Measurements from ENCODE around the genes ELF3 and CHIT1.

GRCh38 chr1:201912852-201913432 is 24.2 kb downstream of the SHISA4 start:
- PRO-cap, result no peak

DNA sequence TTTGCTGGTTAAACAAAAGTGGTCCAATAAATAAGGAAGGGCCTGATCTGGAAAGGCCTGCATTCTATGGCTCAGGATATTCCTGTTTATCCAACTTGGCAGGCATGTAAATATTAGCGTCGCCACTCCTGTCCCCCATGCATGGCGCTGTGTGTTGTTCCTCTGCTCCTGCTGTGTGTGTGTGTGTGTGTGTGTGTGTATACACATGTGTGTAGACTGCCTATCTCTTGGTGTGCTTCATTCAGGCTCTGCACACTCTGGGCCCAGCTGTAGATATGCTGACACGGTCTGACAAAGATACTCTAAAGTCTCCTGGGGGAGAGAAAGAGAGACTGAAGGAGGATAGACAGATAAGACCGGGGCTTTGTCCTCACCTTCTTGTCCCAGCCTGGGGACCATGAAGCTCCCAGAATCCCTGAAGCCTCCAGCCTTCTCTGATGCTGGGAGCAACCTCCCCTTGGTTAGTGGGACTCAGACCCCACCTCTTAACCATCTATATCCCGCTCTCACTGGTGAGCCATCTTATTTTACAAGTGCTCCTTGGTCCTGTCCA is 6.7 kb downstream of the LMOD1 start:
- PRO-cap, result no peak

DNA sequence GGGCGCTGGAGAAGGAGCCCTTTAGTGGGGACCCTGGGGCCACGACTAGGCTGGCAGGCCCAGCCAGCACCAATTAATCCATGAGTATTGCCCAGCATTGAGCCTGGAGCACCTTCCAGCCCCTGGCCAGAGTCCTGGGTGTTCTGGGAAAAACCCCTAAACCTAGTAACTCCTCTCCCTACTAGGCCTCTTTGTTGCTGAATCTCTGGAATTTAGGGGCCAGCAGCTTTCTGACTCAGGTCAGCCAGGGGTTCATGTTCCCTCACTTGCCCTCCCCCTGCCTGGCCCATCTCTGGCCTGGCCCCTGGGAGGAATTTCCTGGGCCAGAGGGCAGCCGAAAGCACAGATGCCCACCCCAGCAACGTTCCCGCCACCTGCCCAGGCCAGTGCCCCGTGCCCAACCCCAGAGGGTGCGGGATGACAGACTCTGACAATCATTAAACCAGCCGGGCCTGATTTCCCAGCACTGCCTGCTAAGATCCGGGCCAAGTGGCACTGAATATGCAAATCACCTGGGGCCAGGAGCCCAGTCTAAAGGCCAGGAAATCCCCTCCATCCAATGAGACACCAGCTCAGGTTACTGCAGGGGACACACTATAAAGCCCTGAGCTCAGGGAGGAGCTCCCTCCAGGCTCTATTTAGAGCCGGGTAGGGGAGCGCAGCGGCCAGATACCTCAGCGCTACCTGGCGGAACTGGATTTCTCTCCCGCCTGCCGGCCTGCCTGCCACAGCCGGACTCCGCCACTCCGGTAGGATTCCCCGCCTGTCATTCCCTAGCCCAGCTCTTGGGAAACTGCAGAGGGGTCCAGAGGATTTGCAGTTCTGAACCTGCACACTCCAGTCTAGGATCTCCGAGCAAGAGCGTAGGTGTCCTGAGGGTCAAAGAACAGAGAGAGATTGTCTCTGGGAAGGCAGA is at the start of gene ELF3:
TSS of gene ELF3 (plus strand) at position 630 of the 916 bp plus-strand sequence.
- PRO-cap, result no peak

DNA sequence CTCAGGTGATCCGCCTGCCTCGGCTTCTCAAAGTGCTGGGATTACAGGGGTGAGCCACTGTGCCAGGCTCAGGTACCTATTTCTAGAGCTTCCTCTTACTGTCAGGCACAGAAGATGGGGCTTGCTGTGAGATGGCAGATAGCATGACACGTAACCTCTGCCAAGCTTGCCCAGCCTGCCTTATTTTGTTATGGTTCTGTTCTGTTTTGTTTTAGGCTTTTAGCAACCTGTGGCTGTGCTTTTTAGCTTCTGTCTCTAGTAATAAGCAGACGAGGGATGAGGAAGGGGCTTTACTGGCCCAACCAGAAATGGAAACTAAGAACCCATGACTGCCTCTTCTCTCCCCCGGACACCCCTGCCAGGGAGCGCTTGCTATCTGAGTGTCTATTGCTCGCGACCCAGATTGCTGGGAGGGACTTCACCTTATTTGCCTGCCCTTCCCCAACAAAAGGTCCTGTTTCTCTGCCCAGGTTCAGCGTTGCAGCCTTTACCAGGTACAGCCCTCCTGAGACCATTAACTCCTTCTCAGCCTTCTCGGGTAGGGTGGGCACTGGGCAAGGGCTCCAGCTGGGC is 13.6 kb upstream of the LGR6 start:
- PRO-cap, result no peak

GRCh38 chr1:202184693-202185329 is 8.8 kb upstream of the LGR6 start:
- PRO-cap, result no peak

DNA sequence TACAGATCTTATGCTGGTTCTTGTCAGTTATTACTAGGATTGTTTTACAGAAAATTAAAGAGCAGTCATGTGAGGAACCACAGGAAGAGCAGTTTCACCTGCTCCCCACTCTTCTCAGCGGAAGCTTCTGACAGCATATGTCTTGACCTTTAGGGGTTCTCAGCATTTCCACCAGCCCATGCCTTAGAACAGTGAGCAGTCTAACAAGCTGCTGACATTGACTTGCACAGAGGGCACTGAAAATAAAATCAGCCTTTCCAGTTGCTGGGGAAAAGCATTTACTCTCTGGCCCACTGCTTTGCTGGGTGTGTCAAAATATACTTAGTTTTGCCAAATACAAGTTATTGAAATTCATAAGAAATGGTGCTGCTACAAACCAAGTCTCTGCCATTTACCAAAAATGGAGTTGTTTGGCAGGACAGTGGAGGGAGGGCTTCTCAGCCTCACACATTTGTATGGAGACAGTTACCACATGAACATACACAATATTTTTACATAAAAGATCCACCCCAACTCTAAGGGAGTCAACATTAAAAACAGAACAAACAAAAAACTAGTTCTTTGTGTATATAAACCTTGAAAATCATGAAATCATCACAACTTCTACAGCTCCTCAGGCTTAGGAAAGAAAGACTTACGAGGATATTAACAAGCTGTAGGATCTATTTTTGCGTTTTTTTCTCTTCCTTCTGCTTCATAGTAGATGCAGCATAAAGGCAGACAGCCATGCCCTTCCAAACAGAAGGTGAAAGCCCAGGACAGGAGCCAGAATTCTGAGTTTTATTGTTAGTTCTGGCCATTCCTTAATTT is 144.1 kb downstream of the SYT2 start:
- PRO-cap, result no peak

DNA sequence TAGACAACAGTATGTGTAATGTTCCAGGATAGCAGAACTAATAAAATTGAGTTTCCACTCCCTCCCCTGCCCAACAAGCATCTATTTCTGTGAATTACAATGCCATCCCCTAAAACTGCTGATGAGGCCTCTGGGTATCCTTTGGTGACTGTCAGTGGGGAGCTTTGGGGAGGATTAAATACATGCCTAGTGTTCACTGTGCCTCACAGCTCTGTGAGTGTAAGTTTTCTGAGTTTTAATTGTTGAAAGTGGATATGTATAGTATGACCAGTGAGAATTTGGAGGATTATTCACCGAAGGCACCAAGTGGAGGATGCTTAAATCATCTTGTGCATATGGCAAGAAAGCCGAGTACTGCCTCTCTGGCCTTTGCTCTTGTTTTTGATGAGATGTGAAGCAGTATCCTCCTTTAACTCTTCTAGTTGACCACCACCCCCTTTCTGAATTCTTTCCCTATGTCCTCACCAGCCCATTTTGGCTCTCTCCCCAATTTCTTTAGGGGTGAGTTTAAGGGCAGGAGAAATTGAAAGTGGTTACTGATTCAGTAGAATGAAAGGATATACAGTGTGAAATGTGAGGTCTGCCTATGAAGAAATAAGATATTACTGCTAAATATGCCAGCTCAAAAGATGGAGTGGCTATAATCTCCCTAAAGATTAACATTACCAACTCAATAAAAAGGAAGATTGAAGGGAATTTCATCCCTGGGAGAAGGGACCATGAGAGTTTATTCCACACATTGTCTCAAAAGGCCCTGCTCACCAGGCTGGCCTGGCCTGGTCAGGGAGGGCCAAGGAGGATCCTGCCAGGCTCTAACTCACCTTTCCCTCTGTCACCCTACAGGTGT is 130.4 kb downstream of the SYT2 start:
- PRO-cap, result no peak

DNA sequence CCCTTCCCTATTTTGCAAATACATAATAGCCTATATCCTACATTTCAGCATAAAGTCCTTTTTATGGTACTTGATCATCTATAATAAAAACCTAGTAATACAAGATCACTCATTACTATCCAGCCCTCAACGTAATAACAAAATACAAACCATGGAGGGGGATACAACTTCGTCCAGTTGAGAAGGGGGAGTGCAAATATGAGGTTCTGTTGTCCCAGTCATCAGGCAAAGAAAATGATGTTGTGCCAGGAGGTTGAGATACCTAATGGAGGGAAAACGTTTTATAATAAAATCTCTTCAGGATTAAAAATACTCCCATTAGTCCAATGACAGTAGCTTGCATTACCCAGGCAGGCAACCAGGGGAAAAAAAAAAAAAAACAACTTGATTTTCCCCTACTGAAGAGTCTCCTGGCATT is 21.4 kb upstream of the SYT2 start:
- PRO-cap, result no peak

GRCh38 chr1:202911459-202911961 is 15.5 kb downstream of the KLHL12 start:
- PRO-cap, result no peak

DNA sequence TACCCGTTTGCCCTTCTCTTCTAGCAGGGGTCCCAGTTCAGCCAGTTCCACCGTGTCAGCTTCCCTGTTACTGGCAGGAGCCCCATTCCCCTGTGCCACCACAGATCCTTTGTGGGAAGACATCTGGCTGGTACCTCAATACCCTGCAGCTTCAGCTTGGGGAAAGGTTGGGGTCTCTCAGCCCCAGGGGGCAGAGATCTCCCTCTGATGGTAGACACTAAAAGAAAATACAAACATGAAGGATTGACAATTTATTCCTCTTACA is 7.2 kb downstream of the ADIPOR1 start:
- PRO-cap, result no peak

GRCh38 chr1:202964272-202965117 is 2.6 kb downstream of the CYB5R1 start:
- PRO-cap, result no peak

DNA sequence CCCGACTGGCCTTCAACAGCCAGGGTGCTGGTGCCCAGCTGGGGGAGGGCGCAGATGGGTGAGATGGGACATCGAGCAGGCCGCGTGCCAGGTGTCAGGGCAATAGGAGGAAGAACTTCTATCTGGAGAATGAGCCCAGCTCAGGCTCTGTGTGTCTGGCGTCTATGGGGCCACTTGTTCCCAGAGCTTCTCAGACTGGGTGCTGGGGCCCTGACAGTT is 291 bp upstream of the MYBPH start:
- PRO-cap, result no peak

GRCh38 chr1:203229419-203230011 is at the start of gene CHIT1:
CHIT1 (minus strand) TSS chr1:203229673.
- PRO-cap, result no peak

DNA sequence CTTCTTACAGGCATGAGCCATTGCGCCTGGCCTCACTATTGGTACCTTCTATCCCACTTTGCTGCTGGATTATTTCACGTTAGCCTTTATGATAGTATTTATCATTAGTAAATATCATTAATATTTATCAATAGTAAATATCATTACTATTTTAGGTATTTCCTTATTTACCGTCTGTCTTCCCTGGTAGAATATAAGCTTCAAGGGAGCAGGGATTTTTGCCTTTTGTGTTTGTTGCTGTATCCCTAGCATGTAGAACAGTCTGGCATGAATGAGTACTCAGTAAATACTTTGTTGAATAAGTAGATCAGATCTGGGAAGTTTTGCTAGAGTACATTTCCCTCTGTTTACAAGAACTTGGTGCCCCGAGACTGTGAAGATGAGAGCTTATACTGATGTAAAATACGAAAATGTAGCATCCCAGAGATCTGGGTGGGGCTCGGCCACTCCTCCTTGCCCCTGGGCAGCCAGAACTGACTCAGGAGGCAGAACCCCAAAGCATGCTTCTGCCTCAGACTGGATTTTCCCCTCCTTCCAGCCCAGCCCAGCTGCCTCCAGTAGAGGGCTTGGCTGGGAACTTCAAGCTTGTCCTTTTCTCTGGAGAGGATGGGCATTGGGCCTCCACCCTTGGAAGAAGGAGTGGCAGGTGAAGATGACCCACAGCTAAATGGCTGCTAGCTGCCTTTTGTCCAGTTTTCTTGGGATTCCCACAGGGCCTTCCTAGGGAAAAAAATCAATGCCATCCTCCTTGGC is 24.4 kb upstream of the BTG2 start:
- PRO-cap, result no peak

DNA sequence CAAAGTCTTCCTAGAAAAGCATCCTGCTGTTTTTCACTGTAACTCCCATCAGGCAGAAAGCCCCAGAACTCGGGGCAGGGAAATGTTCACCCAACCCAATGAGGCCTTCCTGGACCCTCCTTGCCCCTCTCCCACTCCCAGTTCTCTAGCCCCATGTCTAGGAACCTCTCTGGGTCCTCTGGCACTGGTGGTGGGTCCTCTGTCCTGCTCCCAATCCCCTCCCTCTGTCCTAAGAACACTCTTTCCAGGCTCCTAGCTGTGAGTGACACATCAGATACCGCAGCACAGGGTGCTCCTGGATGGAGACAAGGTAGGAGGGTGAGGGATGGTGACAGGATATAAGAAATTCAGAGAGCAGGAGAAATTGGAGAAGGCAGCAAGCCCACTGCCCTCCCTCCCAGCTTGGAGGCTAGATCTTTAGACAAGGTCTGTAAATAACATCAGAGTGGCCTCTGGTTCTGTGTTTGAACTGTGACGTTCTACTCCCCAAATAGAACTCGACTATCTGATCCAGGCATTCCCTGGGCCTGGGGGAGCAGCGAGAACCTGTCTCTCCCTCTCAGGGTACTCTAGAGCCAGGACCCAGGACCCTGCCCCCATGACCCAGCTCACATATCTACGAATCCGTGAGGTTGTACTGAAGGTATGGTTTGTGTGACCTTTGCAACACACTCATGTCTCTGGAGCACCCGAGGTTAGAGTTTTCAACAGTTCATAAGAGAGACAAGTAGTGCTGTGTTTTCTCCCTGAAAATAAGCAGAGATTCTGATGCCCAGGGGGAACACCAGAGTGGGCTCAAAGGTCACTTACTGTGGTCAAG is 23.2 kb upstream of the BTG2 start:
- PRO-cap, result no peak

GRCh38 chr1:203316303-203317175 is 11.2 kb downstream of the BTG2 start:
- PRO-cap, result no peak

GRCh38 chr1:203344039-203344752 is 6.7 kb downstream of the FMOD start:
- PRO-cap, result no peak

DNA sequence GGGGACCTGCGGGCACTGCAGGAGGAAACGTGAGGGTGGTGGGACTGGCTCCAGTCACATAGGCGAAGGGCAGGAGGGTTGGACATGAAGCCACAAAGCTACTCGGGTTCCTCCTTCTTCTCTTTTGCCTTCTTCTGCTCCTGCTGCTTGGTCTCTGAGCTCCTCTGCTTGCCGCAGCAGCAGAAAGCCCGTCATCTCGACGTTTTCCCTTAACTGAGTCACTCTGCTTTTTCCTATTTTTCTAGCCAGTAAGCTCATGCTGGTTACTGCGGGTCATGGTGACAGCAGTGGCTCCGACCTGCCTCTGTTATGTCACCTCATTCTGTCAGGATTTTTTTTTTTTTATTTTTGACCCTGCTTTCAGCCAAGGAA is 2.5 kb upstream of the FMOD start:
- PRO-cap, result no peak

GRCh38 chr1:203364376-203365235 is 13.7 kb upstream of the FMOD start:
- PRO-cap, result no peak

DNA sequence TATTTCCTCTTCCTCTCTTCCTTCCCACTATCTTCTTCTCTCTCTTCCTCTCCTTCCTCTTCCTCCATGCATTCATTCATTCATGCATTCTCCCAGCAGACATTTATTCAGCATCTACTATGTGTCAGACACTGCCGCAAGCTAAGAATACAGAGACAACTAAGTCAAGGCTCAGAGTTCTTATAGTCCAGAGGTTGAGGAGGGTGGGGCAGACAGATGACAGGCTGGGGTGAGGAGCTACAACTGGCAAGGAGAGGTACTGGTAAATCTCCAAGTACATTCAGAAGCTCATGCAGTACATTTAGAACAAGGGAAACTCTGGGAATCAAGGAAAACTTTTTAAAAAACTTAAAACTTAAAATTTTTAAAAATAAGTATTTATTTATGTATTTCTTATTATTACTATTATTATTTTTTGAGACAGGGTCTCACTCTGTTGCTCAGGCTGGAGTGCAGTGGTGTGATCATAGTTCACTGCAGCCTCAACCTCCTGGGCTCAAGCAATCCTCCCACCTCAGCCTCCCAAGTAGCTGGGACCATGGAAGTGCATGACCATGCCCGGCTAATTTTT is 56.5 kb upstream of the FMOD start:
- PRO-cap, result no peak

All from osteocyte (in vitro differentiated cells).